ENCODE measurements around a stretch of chr13.

- RRBS: no CpG with 5 or more reads among the region's 2 CpGs
These were observed 21.5 kb upstream of the GPR18 start for GRCh38 chr13:99279626-99280039.

- RRBS: no CpG with 5 or more reads among the region's 6 CpGs
These were observed 37.5 kb upstream of the GPR183 start for GRCh38 chr13:99344655-99345223.

- RRBS: no CpG with 5 or more reads among the region's 9 CpGs
These were observed 49.1 kb upstream of the GPR183 start for GRCh38 chr13:99356171-99356786.

DNA sequence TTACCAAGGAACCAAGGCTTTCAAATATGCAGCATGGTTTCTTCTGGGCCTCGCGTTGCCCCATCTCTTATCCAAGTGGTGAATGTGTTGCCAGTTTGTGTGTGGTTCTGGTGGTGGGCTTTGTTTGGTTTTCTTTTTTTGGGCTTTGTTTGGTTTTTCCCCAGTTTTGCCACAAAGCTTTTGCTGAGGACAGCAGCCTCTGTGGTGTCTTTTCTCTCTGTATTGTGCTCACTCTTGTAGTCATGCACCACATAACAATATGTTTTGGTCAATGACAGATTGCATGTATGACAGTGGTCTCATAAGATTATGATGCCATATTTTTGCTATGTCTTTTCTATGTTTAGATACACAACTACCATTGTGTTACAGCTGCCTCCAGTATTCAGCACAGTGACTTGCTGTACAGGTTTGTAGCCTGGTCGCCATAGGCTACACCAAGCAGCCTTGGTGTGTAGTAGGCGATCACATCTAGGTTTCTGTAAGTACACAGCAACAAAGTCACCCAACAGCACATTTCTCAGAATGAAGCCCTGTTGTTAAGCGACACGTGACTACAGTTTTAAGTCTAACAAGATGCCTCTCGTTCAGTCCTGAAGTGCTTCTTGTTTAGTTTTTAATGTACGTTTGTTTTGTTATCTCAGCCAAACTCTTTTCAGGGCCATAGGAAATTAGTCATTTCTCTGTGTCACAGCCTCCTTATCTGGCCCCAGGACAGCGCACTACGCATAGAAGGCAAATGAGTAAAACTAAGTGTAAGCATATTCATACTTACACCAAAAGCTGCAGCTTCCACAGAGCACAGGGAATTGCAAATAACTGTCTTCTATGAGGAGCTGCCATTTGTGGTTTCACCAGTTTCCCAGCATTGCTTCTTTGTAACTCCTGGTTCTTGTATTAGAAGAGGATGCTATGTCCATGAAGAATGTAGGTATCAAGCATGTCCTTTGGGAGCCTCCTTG lies 49.9 kb upstream of the GPR183 start:
- RRBS: no CpG with 5 or more reads among the region's 10 CpGs

GRCh38 chr13:99361115-99361539 lies 53.9 kb upstream of the GPR183 start:
- RRBS: no CpG with 5 or more reads among the region's 3 CpGs

GRCh38 chr13:99656777-99657508 lies 50.5 kb downstream of the CLYBL start:
- RRBS: no CpG with 5 or more reads among the region's 7 CpGs

DNA sequence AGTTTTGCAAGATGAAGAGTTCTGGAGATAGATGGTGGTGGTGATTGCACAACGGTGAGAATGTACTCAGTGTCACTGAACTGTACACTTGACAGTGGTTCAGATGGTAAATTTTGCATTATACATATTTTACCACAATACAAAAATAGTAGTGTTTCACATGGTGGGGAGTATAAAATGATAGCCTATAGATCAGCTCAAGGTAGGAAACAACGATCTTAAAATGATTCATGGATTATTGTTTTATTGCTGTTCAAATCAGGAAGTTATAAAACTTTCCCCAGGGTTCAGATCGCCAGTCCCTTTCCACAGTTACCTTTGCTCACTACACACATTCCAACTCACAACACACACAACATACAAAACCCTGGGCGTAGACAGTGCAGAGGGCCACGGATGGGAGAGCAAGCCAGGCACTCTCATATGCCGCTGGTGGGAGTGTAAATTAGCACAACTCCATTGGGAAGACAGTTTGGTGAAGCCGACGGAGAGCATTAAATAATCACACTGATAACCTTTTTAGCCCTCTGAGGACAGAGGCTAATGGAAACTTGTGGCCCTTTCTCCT lies 145.3 kb downstream of the CLYBL start:
- RRBS: no CpG with 5 or more reads among the region's 8 CpGs

- RRBS: 87% methylated on average over 55 of the region's 84 CpGs
These were observed 75.5 kb downstream of the ZIC5 start for GRCh38 chr13:99895917-99896629.

DNA sequence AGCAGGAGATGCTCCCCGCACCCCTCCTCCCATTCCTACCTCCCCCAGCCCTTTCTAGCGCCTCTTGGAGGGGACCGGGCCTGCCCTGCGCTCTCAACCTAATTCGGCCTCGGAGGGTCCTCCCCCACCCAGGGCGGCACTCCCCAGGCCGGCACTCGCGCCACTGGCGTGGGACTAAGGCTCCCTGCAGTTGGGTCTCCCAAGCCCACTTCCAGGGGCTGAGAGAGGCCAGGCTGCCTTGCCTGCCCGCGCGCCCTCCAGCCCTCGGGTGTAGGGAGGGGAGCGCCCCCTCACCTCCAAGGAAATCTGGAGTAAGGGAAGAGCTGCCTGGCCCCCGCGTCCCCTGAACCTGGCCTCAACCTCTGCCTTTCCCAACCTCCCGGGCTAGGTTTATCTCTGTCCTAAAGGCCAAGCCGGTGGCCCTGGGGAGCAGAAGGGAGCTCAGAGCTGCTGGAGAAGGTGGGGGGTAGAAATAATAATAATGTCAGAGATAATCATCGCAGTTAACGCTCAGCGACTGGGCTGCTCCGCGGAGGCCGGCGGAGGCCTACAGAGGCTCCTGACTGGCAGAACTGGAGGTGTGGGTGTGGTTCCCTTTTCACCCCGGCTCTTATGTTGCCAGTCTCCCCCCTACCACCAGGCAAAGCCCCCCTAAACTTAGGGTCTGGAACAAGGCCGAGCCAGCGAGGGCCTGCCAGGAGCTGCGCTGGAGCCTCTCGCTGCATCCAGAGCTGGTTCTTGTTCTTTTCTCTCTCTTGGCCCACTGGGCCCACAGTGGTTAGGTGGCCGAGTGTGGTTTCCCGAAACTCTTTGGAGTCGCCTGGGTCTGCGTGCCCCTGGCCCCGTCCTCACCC lies 9.6 kb downstream of the ZIC2 start:
- RRBS: 9% methylated on average over 8 of the region's 37 CpGs

DNA sequence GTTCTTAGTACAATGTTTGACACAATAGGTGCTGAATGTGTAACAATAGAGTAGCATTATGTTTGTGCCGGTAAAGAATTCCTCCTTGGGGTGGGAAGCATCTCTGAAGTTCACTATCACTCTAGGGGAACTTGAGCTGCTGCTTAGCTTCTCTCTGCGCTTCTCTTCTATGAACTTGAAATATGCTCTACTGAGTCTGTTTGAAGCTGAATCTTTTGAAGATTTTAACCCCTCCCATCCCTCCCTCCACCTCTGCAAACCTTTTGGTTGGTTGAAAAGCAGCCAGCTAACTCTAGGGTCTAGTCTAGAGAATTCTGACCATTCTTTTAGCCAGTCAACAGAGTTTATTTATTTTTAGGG lies 2.5 kb downstream of the PCCA start:
- RRBS: no CpG with 5 or more reads among the region's 2 CpGs

DNA sequence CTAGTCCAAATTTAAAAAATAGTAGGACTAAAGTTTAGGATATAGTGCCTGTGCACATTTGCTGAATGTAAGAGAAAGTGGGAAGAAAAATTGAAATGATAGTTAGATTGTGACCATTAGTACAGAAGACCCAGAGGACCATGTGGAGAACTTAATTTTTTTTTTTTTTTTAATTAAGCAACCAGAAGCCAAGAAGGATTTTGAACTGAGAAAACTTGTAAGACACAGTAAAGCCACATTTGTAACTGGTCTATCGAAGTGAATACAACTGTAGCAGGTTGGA lies 185.8 kb downstream of the GGACT start:
- RRBS: no CpG with 5 or more reads among the region's 1 CpG

DNA sequence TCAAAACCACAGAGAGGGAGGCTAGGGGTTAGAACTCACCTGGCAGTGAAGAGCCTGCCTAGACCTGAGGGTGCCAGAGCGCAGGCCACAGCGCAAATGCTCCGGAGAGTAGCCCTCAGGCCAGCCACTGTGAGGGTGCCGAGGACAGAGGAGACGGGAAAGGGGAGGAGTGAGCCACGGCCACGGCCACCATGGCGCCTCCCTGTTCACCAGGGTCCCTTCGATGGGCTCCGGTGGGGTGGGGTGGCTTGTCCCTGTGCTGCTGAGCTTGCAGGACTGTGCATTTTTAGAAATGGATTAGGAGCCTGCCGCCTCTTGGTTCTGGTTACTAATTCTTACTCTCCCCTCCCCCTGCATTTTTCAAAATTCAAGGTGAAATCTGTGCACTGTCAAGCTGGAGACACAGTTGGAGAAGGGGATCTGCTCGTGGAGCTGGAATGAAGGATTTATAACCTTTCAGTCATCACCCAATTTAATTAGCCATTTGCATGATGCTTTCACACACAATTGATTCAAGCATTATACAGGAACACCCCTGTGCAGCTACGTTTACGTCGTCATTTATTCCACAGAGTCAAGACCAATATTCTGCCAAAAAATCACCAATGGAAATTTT lies 58.8 kb downstream of the GGACT start:
- RRBS: no CpG with 5 or more reads among the region's 15 CpGs

DNA sequence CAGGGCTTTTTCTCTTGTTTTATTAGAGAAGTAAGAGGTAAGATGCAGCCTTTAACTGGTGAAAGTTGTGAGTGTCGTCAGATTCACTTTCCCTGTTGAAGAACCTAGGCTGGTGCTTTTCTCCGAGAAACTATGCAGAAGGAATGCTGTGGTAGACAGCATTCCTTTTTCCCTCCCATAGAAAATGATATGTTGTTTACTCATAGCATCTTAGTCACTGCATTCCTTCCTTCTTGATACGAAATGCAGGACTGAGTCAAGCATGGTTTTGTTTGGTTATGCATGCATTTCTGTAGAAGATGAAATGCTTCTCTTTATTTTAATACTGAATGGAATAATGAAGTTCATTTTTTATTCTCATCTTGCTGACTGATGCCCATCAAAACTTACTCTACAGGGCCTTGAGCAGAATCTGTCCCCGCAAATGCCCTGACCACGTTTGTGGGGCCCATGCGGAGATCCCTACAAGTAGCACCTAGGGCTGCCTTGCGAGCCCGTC lies 3.5 kb downstream of the ITGBL1 start:
- RRBS: no CpG with 5 or more reads among the region's 8 CpGs

DNA sequence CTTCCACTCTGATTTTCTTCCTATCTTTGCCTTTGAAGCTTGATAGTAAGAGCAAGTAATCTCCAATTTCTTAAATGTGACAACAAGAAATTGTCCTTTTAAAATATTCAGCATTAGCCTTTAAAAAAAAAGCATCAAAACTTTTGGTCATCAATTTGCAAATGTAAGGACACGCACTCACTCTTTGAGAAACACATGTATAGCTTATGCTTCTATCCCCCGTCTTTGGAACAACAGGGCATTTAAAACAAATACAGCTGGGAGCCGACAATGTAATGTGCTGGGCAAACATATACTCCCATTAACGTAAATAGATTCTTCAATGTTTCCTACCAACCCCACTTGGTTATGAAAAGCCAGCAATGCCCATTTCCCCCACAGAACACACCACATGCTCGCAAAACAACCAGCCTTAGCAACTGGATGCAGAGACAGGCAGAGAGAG lies 1.6 kb downstream of the FGF14 start:
- RRBS: no CpG with 5 or more reads among the region's 5 CpGs

GRCh38 chr13:101918252-101919015 lies 1.7 kb upstream of the FGF14 start:
- RRBS: 2% methylated on average over 1 of the region's 7 CpGs

DNA sequence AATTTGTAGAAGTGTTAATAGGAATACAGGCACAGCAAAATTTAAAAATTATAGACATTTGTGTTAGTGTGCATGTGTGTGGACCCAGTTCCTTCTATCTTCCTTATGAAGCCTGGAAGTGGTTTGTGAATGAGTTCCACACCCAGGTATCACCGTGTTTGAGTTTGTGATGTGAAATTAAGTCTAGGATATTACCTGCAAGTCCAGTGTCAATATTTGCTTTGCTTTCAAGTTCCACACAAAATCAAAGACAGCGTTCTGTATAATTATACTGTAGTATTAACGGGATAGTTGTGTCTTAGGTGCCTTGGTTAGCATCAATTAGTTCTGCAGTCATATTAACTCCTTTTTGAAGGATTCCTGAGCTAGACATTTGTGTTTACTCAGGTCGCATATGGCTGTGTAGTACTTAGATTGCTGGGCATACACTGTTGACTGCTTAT lies 54.3 kb downstream of the ERCC5 start:
- RRBS: no CpG with 5 or more reads among the region's 4 CpGs

GRCh38 chr13:105979240-105980090 lies 513.6 kb downstream of the DAOA start:
- RRBS: no CpG with 5 or more reads among the region's 11 CpGs

DNA sequence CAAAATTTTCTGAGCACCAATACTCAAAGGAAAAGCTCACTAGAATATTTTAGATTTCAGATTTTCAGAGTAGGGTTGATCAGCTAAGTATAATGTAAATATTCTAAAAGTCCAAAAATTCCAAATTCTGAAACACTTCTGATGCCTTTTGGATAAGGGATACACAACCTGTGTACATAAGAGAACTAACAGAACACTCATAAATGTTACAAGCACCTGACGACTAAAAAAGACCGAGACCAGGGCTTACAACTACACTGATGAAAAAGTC lies 183.3 kb downstream of the EFNB2 start:
- RRBS: no CpG with 5 or more reads among the region's 2 CpGs

GRCh38 chr13:106532656-106532918 lies 2.9 kb downstream of the EFNB2 start:
- RRBS: no CpG with 5 or more reads among the region's 8 CpGs

Measured in BE2C (cell line).